AG09319 (cell line): ENCODE measurements around the gene DDX11.

DNA sequence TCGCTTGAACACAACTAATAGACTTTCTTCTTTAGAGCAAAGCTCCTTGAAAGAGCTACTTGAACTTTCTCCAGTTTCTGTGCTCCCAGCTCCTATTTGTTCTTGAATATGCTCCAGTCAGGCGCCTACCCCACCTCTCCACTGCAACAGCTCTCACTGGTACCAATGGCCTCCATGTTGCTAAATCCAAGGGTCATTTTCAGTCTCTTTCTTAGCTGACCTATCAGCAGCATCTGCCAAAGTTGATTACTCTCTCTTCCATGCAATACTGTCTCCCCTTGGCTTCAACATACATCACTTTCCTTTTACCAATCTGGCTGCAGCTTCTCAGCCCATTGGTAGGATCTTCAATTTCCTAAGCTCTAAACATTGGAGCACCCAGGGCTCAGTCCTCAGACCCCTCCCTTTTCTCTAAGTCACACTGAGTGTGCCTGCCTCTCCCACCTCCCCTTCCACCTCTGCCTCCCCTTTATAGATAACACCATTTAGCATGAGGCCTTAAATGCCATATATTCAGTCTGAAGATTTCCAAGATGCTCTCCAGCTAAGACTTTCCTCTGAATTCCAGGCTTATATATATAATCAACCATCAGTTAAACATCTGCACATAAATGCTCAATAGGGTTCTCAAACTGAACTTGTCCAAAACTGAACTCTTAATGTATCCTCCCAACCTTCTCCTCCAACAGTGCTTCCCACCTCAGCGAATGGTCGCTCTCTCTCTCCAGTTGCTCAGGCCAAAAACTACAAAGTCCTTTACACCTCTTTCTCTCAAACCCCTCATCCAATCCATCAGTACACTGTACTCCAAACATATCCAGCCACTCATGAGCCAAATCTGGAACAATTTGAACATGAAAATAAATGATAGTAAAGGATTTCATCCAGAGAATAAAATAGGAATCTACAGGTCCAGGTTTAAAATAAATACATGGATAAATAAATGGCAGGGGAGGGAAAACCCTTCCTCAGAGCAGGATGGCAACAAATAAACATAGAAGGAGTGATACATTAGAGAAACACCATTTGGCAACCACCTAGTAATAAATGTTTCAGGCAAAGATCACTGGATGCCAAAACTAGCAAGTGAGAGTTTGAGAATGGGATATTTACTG lies 27.2 kb downstream of the TM7SF3 start:
- RRBS, result no CpG with 5 or more reads among the region's 4 CpGs

DNA sequence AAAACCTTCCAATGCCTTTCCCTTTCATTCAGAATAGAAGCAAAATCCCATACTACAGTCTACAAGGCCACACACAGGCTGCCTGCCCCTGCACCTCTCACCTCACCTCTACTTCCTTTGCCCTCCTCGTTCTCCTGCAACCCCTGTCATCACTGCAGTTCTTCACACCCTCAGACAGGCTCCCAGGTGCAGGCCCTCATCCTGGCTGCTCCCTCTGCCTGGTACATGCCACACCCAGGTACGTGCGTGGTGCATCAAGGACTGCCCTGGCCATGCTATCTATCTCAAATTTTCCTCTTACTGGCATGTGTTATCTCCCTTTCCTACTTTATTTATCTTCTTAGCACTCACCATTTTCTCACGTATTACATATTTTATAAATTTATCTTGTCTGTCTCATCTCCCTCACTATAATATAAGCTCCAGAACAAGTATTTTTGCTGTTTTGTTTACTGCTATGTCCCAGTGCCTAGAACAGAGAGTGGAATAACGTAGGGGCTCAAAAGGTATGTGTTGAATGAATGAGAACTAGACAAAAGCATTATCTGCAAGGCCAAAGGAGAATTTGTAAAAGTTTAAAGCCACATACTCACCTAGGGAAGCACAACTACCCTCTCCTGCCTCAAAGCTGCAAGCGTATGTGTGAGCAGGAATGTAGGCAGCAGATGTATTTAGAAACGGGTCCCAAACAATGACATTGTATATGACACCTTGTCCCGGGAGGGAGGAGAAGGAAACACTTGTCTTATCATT lies 24.2 kb downstream of the TM7SF3 start:
- RRBS, result no CpG with 5 or more reads among the region's 8 CpGs

DNA sequence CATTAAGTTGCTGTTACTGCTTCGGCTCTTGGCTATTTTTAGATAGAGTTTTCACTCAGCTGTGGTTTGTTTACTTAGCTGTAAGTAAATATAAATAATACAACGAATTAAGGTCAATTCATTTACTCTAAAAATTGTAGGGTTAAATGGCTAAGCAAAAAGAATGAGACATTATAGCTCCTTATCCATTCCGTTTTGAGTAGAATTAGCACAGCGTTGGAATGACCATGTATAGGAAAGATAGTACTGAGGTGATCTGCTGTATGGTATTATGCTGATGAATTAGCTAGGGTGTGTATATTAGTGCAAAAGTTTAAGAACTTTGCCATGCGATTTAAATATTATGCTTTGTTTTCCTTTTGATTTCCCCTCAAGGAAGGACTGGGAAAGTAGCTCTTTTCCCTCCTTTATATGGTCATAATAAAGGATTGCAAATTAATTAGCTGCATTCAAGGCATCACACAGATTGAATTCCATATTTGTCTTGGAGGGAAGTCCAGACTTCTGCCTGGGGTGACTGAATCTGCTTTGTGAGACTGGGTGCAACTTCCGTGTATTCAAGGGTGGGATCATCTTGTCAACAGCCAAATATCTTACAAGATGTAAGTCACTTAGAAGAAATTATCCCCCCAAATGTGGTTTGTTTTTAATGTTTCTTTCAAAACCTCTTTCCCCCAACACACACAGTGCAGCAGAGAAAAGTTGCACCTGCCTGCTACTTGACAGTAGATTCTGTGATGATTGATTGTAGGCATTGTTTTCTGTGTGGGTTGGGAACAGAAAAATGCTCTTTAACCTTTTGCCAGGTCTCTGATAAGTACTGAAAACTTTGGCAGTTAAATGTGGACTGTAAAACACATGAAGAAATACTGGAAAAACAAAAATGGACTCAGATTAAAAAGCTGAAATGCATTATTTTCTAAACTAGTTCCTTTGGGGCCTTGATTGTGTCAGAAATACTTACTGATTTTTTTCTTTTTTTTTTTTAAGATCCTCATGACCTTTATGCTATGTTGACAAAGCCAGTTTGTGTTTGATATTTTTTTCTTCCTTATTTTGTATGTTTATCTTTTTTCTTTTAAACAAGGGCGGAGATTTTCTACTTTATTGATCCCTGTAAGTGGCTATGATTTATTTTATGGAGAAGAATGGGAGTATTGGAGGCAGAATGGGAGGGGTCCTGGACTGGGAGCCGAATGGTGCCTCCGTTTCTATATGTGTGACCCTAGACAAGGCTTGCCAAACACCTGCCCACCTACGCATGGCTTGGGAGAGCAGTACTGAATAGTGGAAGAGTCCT lies 28.4 kb downstream of the STK38L start:
- RRBS, result no CpG with 5 or more reads among the region's 10 CpGs

- RRBS, result no CpG with 5 or more reads among the region's 3 CpGs
Observed at GRCh38 chr12:27344238-27344815, 11.7 kb downstream of the BMAL2 start.

DNA sequence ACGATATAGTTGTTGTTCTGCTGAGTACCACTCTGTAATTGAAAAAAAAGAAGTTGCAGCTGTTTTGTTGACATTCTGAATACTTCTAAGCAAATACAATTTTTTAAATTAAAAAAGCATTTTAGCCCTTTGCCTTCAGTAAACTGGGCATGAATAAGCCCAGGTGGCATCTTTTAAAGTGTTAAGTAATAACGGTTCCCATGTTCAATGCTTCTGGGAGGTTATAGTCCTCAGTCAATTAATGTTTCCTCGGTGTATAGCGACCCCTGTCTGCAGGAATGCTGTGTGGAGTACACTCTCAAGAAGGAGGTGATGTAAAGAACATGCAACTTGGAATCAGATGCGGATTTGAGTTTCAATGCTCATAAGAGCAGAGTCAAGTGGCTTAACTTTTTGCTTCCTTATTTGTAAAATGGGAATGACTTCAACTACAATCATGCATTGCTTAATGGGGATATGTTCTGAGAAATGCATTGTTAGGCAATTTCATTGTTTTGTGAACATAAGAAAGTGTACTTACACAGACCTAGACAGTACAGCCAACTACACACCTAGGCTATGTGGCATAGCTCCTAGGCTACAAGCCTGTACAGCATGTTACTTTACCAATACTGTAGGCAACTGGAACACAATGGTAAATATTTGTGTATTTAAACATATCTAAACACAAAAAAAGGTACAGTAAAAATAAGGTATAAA lies 6.9 kb upstream of the MRPS35 start:
- RRBS, result no CpG with 5 or more reads among the region's 5 CpGs

GRCh38 chr12:27800615-27801290 lies 20.7 kb upstream of the MANSC4 start:
- RRBS, result no CpG with 5 or more reads among the region's 6 CpGs

GRCh38 chr12:27963196-27963878 lies 9.2 kb downstream of the PTHLH start:
- RRBS, result no CpG with 5 or more reads among the region's 22 CpGs

- RRBS, result 2% methylated on average over 1 of the region's 22 CpGs
Observed at GRCh38 chr12:27969324-27969662, 3.2 kb downstream of the PTHLH start.

- RRBS, result no CpG with 5 or more reads among the region's 2 CpGs
Observed at GRCh38 chr12:28274768-28275089, 84.5 kb downstream of the CCDC91 start.

DNA sequence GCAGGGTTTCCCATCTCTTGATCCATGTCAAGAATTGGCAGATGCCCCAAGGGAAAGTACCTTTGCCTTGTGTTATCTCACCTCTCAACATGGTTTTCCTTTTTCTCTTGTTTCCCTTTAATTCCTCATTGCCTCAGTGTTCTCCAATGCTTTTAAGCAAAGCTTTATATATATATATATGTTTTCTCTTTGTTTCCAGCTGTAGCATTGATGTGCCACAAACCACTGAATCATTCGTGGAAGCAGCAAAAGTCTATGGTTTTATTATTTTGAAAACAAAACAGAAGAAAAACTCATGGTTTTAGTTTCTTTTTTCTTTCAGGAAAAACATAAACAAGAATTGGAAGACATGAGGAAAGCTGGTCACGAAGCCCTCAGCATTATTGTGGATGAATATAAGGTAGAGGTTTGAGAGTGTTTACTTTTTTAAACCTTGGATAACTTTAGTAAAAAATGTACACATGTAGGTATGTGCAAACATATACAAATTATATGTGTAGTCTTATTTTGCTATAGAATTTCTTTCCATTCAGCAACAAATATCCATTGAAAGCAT lies 171.9 kb downstream of the CCDC91 start:
- RRBS, result no CpG with 5 or more reads among the region's 2 CpGs

GRCh38 chr12:29561934-29562710 lies 64.6 kb upstream of the OVCH1 start:
- RRBS, result no CpG with 5 or more reads among the region's 4 CpGs

DNA sequence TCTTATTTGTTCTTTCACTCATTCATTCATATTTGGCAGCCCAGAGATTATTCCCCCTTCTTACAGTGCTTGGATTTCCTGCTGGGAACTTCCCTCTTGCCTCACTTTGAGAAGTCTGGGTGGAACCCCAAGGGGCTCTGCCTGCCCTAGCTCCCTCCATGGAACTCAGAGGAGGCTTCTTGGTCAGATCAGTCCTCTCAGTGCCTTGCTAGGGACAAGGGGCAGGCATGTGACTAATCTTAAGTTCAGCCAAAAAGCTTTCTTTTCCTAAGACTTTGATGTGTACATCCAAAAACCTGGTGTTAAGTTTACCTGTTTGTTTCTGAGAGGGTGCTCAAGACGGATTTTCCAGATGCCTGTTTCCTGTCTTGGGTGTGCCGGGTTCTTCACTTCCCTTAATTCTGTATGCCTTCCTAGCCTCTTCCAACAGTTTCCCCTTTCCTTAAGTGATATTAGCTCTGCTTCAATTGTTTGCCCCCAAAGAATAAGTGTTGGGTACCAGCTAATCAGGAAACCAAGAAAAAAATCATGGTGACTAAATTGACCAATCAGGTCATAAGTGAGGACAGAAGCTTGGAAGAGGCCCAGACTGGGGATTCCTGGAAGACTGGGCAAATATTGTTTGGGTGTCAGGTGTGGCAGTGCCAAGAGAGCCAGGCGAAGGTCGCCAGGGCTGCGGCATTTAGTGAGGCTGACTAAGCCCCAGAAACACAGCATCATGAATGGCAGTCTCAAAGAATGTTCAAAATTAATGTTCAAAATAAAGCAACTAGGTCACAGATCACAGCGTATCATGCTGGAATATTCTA lies 84.9 kb upstream of the OVCH1 start:
- RRBS, result no CpG with 5 or more reads among the region's 6 CpGs

DNA sequence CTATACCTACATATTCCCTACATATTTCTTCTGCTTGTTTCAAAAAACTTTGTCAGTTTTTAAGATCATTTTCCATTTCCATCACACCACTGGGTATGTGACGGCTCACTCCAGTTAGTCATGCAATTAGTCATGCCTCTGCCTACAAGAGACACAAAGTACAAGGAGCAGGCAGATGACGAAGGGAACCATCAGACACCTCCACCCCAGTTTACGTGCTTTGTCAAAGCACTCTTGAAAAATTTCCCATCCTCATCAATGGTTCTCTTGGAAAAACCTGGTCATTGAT lies 119.5 kb upstream of the OVCH1 start:
- RRBS, result no CpG with 5 or more reads among the region's 3 CpGs

GRCh38 chr12:29707962-29708482 lies 75.7 kb downstream of the TMTC1 start:
- RRBS, result no CpG with 5 or more reads among the region's 3 CpGs

GRCh38 chr12:29743746-29744500 lies 39.8 kb downstream of the TMTC1 start:
- RRBS, result no CpG with 5 or more reads among the region's 4 CpGs

GRCh38 chr12:30632449-30633216 lies 63.0 kb downstream of the IPO8 start:
- RRBS, result no CpG with 5 or more reads among the region's 6 CpGs

- RRBS, result no CpG with 5 or more reads among the region's 5 CpGs
Observed at GRCh38 chr12:30728850-30729336, 25.9 kb downstream of the CAPRIN2 start.

DNA sequence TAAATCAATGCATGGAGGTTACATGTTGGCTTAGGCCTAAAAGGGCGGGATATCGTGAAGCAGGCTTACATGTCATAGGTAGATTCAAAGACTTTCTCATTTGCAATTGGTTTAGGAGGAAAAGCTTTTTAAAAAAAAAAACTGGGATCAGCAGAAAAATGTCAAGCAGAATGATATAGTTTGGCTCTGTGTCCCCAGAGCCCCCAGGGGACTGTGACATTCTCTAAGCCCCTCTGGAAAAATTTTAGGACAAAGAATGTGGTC lies 36.3 kb upstream of the CAPRIN2 start:
- RRBS, result no CpG with 5 or more reads among the region's 2 CpGs

- RRBS, result no CpG with 5 or more reads among the region's 74 CpGs
Observed at GRCh38 chr12:31073448-31074610, at the start of gene DDX11. Gene DDX11 (plus strand): TSS chr12:31073860.

GRCh38 chr12:31116790-31118068 lies 43.6 kb downstream of the DDX11 start:
- RRBS, result 3% methylated on average over 6 of the region's 55 CpGs